ENCODE results near the gene PUS1.

DNA sequence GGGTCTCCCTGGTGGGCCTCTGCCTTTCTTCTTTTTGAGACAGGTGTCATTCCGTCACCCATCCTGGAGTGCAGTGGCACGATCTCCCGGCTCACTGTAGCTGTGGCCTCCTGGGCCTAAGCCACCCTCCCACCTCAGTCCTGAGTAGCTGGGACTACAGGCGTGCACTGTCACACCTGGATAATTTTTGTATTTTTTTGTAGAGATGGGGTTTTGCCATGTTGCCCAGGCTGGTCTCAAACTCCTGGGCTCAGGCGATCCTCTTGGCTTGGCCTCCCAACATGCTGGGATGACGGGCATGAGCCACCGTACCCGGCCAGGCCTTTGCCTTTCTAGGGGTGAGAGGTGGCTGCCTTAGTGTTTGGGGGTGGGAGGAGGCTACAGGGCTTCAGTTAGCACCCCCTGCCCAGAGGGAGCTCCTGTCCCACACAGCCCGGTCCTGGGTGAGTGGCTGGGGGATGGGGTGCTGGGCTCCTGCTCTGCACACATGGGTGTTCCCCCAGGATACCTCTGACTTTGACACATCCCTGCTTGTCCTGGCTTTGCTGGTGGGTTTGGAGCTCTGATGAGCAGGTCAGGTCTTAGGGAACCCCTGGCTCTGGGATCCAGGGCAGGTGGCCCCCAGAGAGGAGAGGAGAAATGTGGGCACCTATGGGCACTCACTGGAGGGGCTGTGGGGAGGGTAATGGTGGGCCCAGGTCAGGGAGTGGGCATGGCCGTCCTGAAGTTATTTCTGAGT lies 9.9 kb downstream of the ULK1 start:
- RRBS: no CpG with 5 or more reads among the region's 10 CpGs

GRCh38 chr12:131929166-131930269 lies at the start of gene PUS1:
Gene PUS1, plus strand, starts transcription at chr12:131929276.
- RRBS: 3% methylated on average over 44 of the region's 120 CpGs

DNA sequence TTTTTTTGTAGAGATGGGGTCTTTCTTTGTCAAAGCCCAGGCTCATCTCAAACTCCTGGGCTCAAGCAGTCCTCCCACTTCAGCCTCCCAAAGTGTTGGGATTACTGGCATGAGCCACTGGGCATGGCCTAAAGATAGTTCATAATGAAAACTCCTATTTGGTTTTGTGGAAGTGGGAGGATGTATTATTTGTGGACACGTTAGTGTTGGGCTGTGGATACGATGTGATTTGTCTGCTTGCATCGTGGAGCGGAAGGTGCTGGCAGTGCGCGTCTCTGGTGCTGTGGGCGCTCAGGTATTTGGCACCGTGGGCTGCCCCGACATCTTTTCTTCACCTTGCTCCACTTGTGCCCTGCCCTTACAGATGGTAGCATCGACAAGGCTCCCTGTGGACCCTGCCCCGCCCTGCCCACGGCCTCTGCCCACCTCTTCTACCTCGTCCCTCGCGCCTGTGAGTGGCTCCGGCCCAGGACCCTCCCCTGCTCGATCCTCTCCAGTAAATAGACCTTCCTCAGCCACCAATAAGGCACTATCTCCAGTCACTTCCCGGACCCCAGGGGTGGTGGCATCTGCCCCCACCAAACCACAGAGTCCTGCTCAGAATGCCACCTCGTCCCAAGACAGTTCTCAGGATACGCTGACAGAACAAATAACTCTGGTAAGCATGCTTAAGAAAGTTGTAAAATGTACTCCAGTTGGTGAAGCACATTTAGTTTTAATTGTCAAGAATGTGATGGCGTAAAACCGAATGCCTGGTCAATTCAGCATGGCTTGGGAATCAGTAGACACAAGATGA lies 36.6 kb downstream of the EP400 start:
- RRBS: 100% methylated on average over 1 of the region's 22 CpGs

GRCh38 chr12:131993514-131994443 lies 44.0 kb downstream of the EP400 start:
- RRBS: no CpG with 5 or more reads among the region's 18 CpGs

DNA sequence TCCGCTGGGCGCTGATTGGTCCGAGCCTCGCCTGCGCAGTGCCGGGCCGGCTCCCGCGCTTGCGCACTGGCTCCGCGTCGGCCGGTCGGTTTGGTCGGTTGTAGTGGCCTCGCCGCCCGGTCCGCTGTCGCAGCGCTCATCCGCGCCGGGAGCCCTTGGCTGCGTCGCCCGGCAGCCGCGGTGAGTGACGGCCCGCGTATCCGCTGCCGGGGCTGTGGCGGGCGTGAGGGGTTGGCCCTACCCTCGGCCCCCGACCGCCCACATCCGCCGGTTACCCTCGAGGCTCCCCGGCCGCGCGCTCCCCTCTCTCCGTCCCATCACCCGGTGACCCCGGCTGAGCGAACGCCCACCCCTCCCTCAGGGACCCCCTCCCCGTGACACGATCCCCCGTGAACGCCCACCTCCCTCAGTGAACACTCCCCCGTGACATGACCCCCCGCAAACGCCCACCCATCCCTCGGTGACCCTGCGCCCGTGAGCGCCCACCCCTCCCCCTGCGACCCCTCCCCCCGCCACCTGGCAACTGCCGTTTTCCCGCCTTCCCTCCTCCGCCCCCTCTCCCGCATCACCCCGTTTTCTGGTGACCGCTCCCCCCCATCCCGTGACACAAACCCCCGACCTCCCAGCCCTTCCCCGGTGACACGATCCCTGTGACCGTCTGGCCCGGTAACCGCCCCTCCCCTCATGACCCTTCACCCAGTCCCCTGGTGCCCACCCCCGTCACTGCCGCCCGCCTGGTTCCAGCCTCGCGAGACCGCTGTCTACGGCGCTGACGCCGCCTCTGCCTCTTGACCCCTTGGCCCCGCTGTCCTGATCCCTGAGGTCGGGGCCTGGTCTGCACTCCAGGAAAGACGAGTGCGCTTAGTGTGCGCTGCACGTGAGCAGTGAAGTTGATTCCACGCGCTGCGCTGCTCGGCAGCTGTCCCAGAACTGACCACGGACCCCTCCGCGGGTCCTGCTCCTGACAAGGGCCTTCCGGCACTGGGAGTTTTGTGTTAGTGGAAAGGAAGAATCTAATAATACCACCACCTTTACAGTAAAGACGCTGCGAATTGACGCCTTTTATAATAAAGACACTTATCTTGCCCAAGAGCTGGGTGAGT lies 59.5 kb downstream of the DDX51 start:
- RRBS: 2% methylated on average over 34 of the region's 105 CpGs

GRCh38 chr12:132163178-132163647 lies 19.0 kb downstream of the NOC4L start:
- RRBS: 100% methylated on average over 1 of the region's 16 CpGs

DNA sequence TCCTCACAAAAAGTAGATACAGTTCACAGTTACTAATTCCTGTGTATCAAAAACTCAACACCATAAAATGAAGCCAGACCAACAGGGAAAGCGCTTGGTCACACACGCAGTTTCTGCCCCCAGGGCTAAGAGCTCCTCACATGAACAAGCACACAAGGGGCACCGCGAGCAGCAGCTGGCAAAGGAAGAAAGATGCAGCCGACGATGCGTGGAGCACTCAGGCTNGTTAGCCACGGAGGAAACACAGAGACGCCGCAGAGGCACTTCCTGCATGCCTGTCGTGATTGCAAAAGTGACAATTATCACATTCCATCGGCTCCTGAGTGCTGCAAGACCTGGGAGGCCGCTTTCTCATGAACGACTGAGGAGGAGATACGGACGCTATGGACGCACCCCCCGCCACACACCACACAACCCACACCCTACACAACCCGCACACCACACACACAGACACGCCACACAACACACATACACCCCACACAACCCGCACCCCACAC lies 78.2 kb downstream of the NOC4L start:
- RRBS: no CpG with 5 or more reads among the region's 21 CpGs

DNA sequence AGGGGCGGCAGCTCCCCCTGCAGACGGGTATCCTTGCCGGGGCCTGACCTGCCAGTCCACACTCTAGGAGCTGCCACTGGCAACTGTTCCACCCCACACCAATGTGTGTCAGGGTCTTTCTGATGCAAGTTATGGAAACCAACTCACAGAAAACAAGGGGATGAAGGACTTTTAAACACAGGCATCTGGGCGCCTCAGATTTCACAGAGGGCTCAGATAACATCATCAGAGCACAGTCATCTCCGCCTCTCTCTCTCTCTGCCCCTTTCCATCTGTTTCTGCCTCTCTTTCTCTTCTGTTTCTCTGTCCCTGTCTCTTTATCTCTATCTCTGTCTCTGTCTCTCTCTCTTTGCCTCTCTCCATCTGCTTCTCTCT lies 67.5 kb upstream of the FBRSL1 start:
- RRBS: no CpG with 5 or more reads among the region's 5 CpGs

DNA sequence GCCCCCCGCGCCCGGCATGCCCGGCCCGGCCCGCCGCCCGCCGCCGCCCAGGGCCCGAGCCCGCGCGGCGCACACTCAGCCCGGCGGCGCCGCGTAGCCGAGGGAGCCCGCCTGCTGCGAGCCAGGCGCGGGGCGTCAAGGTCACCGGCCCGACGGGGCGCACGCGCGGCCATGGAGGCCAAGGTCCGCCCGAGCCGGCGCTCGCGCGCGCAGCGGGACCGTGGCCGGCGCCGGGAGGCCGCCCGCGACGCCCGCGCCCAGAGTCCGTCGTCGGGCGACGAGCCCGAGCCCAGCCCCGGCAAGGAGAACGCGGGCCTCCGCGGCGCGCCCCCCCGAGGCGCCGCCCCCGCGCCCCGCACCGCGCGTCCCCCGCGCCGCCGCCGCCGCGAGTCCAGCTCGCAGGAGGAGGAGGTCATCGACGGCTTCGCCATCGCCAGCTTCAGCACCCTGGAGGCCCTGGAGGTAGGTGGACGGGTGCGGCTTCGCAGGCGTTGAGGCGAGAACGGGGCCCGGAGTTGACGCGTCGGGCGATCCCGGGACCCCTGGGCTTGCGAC lies 526 bp downstream of the FBRSL1 start:
- RRBS: 2% methylated on average over 48 of the region's 99 CpGs

GRCh38 chr12:132506113-132507495 lies 16.7 kb downstream of the FBRSL1 start:
- RRBS: 9% methylated on average over 12 of the region's 48 CpGs

- RRBS: no CpG with 5 or more reads among the region's 25 CpGs
These were observed 52.9 kb downstream of the FBRSL1 start for GRCh38 chr12:132542528-132543500.

DNA sequence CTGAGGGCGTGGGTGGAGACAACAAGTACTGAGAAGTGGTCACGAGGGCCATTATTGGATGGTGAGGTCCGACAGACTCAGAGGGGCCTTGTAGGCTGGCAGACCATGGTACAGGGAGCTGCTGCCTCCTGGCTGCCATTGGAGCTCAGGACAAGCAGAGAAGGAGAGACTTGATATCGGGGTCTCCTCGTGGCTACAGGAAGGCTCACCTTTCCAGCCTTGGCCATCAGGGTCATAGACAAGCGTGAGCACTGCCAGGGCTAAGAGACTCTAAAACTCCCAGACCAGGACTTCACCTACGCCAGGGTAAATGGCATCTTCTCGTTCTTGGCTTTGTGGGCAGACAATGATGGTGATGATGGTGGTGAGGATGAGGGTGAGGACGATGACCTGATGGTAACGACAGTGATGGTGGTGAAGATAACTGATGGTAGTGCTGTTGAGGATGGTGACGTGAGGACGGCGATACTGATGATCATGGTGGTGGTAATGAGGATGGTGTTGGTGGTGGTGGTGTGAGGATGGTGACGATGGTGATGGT lies 54.3 kb downstream of the FBRSL1 start:
- RRBS: no CpG with 5 or more reads among the region's 14 CpGs

- RRBS: no CpG with 5 or more reads among the region's 45 CpGs
These were observed 57.9 kb downstream of the LRCOL1 start for GRCh38 chr12:132552094-132553173.

DNA sequence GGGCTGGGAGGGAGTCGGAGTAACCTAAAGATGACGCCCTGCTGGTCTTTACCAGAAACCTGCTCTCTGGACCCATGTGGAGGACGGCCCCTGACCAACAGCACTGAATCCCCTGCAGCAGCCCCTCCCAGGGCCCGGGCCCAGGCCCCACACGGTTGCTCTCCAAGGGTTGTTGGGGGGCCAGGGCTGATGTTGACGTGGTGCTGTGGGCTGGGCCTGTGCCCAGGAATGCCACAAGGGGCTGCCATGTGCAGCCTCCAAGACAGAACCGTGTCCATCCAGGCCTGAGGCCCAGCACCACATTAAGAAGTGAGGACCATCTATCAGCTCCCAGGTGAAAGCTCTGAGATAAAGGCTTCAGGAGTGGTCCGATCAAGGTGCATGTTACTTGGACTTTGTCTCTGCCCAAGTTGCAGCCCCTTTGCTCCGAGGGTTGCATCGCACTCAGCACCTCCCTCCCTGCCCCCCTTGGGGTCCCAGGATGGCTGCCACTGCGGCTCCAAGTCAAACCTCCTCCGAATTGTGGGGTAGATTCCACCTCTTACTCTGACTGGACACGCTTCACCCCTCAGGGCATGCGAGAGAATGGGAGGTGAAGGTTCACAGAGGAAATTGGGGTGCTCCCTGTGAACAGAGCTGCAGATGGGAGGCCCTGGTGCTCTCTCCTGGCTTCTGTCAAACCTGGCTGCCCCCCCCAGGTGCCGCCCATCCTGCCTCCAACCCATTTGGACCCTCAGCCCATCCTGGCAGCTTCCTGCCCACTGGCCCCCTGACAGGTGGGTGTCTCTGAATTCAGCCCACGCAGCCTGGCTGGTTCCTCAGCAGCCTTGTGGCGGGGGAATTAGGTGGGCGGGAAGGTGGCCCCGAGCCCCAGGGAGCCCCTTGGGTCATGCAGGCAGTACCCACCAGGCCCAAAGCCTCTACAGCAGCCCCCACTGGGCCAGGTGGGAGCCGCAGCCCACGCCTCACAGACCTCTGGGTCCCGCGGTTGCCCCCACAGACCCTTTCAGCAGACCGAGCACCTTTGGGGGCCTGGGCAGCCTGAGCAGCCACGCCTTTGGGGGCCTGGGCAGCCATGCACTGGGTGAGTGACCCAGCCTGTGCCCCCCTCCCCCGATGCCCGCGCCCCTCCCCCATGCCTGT lies 29.3 kb downstream of the LRCOL1 start:
- RRBS: no CpG with 5 or more reads among the region's 28 CpGs

DNA sequence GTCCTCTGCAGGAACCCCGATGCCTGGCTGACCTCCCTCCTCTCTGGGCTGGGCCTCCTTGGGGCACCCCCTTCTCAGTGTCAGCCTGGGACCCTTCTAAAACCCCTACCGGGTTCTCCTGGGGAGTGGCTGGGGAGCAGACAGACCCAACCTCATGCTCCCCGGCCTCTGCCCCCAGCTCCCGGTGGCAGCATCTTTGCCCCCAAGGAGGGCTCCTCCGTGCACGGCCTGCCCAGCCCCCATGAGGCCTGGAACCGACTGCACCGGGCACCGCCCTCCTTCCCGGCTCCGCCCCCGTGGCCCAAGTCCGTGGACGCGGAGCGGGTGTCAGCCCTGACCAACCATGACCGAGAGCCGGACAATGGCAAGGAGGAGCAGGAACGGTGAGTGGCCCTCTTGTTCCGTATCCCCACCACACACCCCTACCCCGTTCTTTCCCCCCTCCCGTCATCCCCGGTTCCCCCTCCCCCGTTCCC lies 28.5 kb downstream of the LRCOL1 start:
- RRBS: 50% methylated on average over 18 of the region's 24 CpGs

- RRBS: no CpG with 5 or more reads among the region's 20 CpGs
These were observed 14.4 kb downstream of the LRCOL1 start for GRCh38 chr12:132595922-132596391.

- RRBS: no CpG with 5 or more reads among the region's 18 CpGs
These were observed 8.0 kb downstream of the LRCOL1 start for GRCh38 chr12:132602327-132602808.

DNA sequence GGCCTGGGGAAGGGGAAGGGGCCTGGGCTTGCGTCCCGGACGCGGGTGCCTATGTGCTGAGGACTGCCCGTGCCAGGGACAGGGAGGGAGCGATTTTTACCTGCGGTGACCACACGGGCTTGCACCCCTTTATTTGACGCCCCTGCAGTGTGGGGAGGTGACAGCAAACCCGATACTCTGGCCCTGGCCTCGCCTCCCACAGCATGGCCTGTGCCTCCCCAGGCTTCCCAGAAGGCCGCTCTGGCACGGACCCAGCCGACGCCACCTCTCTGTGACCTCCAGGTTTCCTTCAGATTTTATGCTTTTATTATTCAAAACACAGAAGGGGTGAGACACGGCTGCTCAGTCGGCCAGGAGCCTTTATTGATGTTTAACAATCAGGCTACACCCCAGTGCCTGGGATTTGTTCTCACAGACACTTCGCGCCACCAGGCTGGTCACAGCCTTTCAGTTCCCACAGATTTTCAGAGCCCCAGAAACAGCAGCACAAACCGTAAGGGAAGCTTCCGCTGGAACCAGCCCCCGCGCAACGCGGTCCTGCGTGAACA lies 7.5 kb downstream of the LRCOL1 start:
- RRBS: no CpG with 5 or more reads among the region's 26 CpGs

- RRBS: 5% methylated on average over 8 of the region's 39 CpGs
These were observed 320 bp downstream of the P2RX2 start for GRCh38 chr12:132618884-132619307.

DNA sequence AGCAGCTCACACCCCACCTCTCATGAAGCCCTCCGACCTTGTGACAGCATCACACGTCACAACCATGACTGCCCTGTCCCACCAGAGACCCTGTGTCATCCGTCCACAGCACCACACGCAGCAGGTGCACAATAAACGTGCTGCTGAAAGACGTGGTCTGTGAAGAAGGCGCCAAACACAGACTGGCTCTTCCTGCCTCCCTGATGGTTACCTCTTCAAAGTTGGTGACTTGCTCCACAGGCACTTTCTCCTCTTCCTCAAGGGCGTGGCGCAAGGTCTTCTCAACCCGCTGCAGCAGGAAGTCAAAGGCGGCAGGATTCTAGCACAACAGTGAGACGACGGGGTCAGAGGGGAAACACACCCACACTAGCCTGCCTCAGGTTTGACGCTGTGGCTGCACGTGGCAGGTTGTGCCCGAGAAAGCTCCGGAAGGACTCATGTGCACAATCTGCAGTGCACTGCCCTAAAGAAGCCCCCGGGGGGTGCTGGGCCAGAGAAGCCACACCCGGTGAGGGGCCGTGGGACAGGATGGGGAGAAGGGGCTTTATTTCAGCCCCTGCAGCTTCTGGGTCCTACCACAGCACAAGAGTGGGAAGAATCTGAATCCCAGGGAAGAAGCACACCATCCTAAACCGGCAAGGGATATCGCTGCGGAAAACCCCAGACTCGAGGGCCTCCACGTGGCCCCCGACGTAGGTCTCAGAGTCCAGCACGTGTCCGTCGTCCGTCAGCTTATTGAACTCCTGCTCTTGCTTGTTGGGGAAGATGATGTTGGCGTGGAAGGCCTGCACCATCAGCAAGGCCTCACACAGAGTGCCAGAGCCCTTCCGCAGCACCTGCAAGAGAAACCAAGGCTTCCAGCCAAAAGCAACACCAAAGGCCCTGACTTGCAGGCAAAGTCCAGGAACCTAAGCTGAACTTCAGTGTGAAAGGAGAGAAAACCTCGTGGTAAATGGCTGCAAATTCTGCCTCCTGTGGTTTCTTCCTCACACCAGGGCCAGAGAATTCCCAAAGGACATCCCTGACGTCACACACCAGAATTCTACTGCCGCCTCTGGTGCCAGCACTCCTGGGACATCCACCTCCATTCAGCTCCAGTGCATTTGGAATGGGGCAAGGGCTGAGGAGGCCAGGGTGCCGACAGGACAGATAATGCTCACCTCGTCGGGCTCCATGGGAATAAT lies 14.7 kb downstream of the POLE start:
- RRBS: 95% methylated on average over 1 of the region's 39 CpGs